ReNcell CX (cell line): Measurements from ENCODE around the genes LCA5 and ELOVL4.

DNA sequence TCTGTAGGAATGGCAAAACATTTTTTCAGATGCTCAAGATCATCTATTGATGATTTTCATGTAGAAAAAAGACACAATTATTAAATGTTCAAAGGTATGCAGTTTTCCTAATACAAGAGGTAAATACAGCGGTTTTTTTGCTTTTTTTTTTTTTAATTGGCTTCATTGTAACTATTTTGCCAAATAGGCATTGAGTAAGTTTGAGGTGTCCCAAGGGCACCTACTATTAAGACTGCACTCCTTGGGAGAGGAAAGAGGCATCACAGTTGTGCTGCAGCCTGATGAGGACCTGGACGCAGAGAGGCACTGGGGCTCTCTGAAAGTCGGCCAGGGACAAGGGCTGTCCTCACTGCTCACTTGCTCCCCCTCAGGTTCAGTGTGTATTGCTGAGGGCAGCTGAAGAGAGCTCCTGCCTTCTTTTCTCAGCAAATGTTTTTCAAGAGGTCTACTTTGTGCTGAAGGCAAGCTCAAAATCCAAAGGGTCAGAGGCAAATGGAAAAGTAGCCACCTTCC lies 331.7 kb downstream of the RIMS1 start:
- PRO-cap, result no peak

GRCh38 chr6:72313438-72313801 lies 308.4 kb upstream of the KCNQ5 start:
- PRO-cap, result no peak

GRCh38 chr6:72778892-72779535 lies 157.2 kb downstream of the KCNQ5 start:
- PRO-cap, result no peak

DNA sequence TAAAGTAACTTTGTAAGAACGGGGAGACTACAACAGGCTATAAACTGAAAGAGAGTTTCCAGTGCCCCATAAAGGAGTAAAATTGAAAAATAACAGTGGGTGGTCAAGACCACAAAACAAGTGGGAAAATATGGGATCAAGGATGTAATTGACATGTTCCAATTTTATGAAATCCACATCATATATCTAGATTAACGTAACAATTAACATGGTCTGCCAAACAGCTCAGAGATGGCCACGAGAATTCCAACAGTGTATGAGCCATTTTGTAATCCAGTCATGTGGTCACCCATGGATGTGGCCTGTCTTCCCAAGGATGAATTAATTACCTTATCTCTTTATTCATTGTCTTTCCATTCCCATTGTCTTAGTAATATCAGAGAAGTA lies 194.6 kb downstream of the KCNQ5 start:
- PRO-cap, result no peak

DNA sequence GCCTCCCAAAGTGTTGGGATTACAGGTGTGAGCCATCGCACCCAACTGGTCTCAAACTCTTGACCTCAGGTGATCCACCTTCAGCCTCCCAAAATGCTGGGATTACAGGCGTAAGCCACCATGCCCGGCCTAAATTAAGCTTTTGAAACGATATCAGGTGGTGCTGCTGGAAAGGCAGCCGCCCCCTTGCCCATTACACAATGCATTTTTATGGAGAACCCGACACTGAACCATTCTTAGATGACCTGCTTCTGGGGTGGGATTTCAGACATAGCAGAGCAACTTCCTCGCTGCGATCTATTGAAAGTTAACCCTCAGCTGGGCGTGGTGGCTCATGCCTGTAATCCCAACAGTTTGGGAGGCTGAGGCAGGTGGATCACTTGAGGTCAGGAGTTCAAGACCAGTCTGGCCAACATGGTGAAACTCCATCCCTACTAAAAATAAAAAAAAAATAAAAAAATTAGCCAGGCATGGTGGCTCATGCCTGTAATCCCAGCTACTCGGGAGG lies 14.3 kb downstream of the MTO1 start:
- PRO-cap, result no peak

DNA sequence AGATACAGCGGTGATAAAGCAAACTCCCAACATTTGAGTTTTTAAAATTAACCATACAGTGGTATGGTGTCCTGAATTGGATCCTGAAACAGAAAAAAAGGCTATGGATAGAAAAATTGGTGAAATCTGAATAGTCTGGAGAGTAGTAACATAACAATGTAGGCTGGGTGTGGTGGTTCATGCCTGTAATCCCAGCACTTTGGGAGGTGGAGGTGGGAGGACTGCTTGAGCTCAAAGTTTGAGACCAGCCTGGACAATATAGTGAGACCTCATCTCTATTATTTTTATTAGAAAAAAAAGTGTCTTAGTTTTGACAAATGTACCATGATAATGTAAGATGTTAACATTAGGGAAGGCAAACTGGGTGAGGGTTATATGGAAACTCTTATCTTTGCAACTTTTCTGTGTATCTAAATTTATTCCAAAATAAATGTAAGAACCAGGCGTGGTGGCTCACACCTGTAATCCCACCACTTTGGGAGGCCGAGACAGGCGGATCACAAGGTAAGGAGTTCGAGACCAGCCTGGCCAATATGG lies 10.9 kb downstream of the EEF1A1 start:
- PRO-cap, result no peak

DNA sequence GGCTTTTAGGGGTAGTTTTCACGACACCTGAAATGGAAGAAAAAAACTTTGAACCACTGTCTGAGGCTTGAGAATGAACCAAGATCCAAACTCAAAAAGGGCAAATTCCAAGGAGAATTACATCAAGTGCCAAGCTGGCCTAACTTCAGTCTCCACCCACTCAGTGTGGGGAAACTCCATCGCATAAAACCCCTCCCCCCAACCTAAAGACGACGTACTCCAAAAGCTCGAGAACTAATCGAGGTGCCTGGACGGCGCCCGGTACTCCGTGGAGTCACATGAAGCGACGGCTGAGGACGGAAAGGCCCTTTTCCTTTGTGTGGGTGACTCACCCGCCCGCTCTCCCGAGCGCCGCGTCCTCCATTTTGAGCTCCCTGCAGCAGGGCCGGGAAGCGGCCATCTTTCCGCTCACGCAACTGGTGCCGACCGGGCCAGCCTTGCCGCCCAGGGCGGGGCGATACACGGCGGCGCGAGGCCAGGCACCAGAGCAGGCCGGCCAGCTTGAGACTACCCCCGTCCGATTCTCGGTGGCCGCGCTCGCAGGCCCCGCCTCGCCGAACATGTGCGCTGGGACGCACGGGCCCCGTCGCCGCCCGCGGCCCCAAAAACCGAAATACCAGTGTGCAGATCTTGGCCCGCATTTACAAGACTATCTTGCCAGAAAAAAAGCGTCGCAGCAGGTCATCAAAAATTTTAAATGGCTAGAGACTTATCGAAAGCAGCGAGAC lies 638 bp downstream of the EEF1A1 start:
- PRO-cap, result bidirectional peak, plus-strand start at position 243 of the sequence, minus-strand start outside the sequence

- PRO-cap, result unidirectional peak, minus-strand start at chr6:73586229
Observed at GRCh38 chr6:73585956-73586900, 65.4 kb upstream of the EEF1A1 start.

DNA sequence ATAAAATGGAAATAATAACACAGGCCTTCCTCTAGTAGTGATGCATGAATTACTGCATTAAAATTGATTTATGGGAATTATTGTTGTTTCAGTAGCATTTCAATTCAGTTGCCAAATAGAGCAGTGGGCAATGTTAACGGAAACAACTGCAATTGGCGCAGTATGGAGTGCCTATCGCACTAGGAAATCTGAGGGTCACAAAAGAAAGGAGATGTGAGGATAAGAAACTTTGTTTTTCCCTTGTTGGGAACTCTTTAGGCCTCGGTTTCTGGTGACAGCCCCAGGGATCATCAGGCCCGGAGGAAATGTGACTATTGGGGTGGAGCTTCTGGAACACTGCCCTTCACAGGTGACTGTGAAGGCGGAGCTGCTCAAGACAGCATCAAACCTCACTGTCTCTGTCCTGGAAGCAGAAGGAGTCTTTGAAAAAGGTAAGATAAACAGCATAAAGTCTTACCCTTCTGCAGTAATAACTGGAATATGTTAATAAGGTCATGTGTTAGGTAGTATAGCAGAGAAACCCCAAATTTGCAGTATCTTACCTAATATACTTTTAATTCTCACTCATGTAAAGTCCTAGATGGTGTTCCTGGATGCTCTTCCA lies 1.2 kb downstream of the CD109 start:
- PRO-cap, result no peak

DNA sequence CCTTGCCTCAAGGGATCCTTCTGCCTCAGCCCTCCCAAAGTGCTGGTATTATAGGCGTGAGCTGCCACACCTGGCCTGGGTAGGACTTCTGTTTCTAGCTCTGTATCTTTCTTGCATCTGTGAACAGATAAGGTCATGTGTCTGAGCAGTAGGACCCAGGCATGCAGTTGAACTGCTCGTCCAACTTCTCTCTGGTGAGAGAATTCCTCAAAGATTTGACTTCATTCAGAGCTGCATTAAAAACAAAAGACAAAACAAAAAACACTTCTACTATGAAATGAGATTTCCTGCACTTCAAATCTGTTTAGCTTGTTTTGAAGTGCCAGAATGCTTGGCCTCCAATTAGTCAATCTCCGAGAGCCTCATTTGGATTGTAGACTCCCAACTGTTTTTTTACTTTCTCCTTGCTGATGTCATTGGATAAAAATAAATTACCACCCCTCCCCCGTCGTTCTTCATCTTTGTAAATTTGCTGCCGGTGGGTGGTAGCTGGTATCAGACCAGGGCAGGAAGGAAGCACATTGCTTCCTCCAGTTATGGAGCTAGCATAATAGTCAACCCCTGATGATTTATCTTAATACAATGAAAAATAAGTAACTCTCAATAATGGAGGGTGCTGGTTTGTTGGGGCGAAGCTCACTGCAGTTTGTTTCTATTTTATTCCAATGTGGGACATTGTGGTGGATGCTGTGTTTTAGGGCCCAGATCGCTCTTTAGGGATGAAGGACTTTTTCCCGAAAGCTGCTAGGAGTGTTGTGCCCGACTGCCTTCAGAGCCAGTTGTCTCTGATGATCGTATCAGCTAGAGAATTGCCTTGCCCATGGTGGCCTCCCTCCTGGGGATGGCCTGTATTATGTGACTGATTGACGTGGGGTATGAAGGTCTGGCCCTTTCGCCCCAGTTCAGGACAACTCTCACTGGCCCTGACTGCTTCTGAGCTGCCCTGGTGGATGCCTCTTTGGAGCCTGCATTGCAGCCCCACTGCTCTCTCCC lies 17.8 kb downstream of the CD109 start:
- PRO-cap, result no peak

DNA sequence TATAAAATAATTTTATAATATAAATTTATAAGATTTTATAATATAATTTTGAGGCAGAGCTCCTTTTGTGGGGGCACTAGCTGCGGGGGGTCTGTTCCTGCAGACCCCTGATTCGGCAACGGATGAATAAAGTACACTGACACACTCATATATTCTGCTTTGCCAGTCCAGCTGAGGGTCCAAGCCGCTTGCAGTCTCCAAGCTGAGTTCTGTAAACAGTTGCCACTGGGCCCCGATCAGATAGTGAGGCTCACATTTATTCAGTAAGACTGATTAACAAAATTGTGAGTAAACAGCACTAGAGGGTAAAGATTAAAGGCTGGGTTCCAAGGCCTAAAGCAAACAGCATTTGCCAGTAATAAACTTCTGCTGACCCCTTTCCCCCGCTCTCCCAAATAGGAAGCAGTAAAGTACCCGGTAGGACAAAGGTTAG lies 181.6 kb downstream of the MEI4 start:
- PRO-cap, result no peak

- PRO-cap, result no peak
Observed at GRCh38 chr6:79152124-79152953, 74.3 kb upstream of the PHIP start.

DNA sequence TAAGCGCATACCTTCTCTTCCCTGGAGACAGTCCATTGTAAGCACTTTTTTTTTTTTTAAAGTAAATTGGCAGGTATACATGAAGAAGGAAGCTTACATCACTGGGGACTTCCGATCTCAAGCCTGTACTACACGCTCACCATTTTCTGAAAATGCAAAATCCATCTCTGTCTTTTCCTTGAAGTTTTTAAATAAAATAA lies 92.9 kb upstream of the PHIP start:
- PRO-cap, result no peak

- PRO-cap, result bidirectional peak, plus-strand start at chr6:79233683, minus-strand start at chr6:79233580; bidirectional peak, plus-strand start at chr6:79233996, minus-strand start at chr6:79233919
Observed at GRCh38 chr6:79233473-79234324, 155.6 kb upstream of the PHIP start.

DNA sequence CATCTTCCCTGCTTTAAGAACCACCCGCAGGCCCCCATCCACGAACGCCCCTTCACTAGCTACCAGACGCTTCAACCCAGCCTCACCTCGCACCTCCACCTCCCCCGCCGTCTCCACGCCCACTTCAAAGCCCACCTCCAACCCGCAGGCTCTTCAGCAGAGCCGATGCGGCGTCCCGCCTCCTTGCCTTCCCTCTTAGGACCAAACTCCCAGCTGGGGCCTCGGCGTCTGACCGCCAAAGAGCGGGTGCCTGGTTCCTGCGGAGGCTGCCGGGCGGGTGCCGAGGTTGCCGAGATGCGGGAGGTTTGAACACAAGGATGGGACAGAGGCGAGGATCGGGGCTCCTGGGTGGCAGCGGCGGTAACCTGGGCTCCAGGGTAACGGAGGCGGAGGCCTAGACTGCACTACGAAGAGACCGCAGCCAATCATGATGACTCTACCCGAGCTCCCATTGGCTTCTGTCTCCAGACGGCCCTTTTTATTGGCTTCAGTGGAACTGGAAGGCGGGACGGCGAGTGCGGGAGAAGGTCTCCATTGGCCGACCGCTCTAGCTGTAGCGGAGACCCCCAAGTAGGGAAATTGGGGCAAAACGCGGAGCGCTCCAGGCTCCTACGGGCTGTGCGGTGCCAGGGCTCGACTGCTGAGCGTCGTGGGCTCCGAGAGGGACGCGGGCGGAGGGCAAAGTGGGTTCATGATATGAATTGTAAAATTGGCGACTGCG lies at the start of gene LCA5:
TSS of gene LCA5 (minus strand) at position 401 of the 721 bp plus-strand sequence.
- PRO-cap, result bidirectional peak, plus-strand start at position 625 of the sequence, minus-strand start at position 361 of the sequence

GRCh38 chr6:79570408-79570977 lies 33.3 kb upstream of the LCA5 start:
- PRO-cap, result no peak

- PRO-cap, result no peak
Observed at GRCh38 chr6:79632547-79633006, 1.4 kb downstream of the SH3BGRL2 start.

DNA sequence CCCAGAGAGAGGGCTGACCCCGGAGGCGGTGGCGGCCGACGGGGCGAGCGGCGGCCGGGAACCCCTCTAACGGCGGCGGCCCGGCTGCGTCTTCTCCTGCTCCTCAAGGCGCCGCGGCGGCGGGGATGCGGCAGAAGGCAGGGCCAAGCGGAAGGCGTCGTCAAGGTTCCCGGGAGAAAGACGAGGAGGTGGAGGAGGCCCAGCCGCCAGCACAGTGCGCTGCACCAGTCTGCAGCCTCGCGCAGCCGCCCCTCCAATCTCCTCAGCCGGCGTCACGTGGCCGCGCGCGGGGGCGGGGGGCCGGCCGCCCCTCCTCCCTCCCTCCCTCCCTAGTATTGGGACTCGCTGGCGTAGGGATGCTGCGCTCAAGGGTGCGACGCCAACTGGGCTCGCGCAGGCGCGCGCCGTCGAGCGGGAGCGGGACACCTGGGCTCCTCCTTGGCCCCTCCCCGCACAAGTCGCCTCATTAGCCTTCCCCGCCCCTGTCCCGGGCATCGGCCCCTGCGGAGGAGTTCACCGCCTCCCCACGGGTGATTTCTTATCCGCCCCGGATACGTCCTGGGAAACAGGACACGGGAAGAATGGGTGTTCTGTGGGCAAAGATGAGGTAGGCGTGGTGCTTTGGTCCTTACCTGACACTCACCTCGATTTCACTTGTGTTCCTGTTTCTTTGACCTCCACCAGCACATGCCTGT lies at the start of gene ELOVL4:
TSS of gene ELOVL4 (minus strand) at position 233 of the 695 bp plus-strand sequence.
- PRO-cap, result bidirectional peak, plus-strand start at position 347 of the sequence, minus-strand start at position 227 of the sequence

- PRO-cap, result bidirectional peak, plus-strand start at chr6:80457636, minus-strand start at chr6:80457445
Observed at GRCh38 chr6:80457387-80457687, 350.9 kb downstream of the BCKDHB start.

DNA sequence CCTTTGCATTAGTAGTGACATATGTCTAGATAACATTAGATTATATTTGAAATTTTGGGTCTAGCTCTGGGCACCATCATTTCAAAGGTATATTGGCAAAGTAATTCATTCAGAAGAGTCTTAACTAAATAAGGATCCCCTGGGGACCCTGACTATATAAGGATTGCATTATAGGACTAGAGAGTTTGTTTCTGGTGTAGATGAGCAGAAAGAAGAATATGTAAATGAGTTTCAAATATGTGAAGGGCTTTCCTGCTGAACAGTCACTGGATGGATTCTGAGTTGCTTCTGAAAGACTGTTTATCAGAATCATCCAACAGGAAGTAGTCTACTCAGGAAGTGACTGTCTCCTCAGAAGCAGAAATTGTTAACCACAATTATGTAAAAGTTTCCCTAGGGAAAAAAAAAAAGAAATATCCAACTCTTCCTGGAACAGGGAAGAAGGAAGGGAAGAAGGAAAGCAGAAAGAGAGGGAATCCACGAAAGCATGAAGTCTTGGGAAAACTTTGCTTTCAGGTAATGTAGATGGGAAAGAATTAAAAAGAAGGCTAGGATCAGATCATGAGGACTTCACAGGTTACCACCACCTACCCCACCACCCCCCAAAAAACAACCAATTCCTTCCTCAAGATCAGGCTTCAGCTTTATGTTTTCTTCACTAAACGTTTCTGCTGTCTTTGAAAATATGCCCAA lies 138.9 kb downstream of the TENT5A start:
- PRO-cap, result no peak